GM12878 (cell line): ENCODE measurements around the gene RAB14.

DNA sequence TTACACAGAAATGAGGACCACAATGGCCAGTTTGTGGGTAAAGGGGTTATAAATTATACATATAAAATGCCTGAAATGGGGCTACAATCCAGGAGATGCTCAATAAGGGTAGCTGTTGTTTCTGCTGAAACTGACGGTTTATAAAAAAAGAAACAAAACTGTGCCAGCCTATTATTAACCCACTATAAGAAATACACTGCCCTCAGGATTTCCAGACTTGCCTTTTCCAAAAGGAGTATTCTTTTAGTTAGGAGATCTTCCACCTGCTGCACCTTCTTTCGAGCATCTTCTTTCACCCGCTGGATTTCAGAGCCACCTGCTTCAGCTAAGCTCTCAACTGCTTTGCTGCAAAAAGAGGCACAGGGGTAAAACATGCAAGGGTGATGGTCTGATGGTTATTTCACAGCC, 41.1 kb downstream of the CDK5RAP2 start:
- RAMPAGE, long total RNA, result no peak
- RRBS, 2 experiments, result no CpG with 5 or more reads among the region's 3 CpGs
CAGE:
- cytosol, long polyA minus RNA, result no peak
- cytosol, long polyA plus RNA, result no peak
- long polyA plus RNA, result no peak
- nucleolus, long total RNA, result no peak
- nucleus, long polyA plus RNA, result no peak
- nucleus, long total RNA, result no peak

GRCh38 chr9:120605031-120605591, 25.1 kb upstream of the CDK5RAP2 start:
- RAMPAGE, long total RNA, result no peak
- RRBS, 2 experiments, result no CpG with 5 or more reads among the region's 8 CpGs
CAGE:
- cytosol, long polyA minus RNA, result start-site peak on the minus strand at chr9:120605278-120605285, 7 reads
- cytosol, long polyA plus RNA, result no peak
- long polyA plus RNA, result no peak
- nucleolus, long total RNA, result no peak
- nucleus, long polyA plus RNA, result no peak
- nucleus, long total RNA, result no peak

GRCh38 chr9:120770839-120771279, 22.4 kb downstream of the FBXW2 start:
- RAMPAGE, long total RNA, result no peak
- RRBS, 2 experiments, result no CpG with 5 or more reads among the region's 3 CpGs
CAGE:
- cytosol, long polyA minus RNA, result no peak
- cytosol, long polyA plus RNA, result no peak
- long polyA plus RNA, result no peak
- nucleolus, long total RNA, result no peak
- nucleus, long polyA plus RNA, result no peak
- nucleus, long total RNA, result no peak

DNA sequence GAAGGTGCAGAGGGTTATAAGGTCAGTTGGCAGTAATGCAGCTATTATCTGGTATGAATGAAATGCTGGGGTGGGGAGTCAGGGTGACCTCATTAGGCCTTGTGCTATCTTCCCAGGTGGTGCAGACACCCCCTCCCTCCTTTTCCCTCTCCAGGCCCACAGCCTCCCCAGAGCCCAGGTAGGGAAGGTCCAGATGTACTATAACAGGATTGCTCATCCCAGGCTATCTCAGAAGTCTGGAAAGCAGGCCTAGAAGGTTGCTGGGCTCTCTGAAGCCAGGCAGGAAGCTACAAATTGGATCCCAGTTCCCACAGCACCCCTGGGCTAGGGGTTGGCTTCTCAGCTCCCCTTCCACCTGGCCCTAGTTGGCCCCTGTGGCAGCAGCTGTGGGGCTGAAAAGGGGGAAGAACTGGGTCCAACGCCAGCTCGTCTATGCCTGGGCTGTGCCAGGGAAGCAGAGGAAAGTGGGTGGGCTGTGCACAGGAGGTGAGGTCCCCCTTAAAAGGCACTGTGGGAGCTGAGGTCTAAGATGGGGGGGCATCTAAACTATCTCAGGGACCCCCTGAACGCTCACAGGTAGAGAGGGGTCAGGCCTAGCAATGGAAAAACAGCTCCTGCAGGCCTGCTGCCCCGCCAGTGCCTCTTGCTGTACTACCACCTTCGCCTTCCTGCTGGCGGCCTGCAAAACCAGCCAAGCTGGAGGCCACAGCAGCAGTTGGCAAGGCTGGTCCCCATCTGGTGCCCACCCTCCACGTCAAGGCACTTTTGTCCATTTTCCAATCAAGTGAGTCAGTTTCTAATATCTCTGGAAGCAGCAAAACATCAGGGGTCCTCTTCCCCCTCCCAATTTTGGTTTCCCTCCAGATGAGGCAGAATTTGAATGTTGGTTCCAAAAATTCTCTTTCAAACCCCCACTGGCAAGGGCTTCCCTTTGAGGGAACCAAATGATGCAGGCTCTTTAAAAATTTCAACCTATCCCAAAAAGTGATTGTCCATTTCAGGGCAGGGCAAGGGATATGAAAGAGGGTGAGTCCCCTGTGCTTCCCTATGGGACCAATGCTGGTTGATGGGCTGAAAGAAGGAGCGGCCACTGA, 13.4 kb upstream of the PSMD5 start:
- RAMPAGE, long total RNA, result no peak
- RRBS, 2 experiments, result no CpG with 5 or more reads among the region's 8 CpGs
CAGE:
- cytosol, long polyA minus RNA, result no peak
- cytosol, long polyA plus RNA, result no peak
- long polyA plus RNA, result no peak
- nucleolus, long total RNA, result no peak
- nucleus, long polyA plus RNA, result no peak
- nucleus, long total RNA, result no peak

- RAMPAGE, long total RNA, result no peak
- RRBS, 2 experiments, result no CpG with 5 or more reads among the region's 21 CpGs
CAGE:
- cytosol, long polyA minus RNA, result no peak
- cytosol, long polyA plus RNA, result no peak
- long polyA plus RNA, result no peak
- nucleolus, long total RNA, result no peak
- nucleus, long polyA plus RNA, result no peak
- nucleus, long total RNA, result no peak
Measured at GRCh38 chr9:120857113-120858377, 14.8 kb upstream of the PSMD5 start.

- RAMPAGE, long total RNA, result no peak
- RRBS, 2 experiments, result no CpG with 5 or more reads among the region's 2 CpGs
CAGE:
- cytosol, long polyA minus RNA, result no peak
- cytosol, long polyA plus RNA, result no peak
- long polyA plus RNA, result no peak
- nucleolus, long total RNA, result no peak
- nucleus, long polyA plus RNA, result no peak
- nucleus, long total RNA, result no peak
Measured at GRCh38 chr9:120874797-120875408, 2.1 kb downstream of the PHF19 start.

- RAMPAGE, long total RNA, result no peak
- RRBS, 2 experiments, result no CpG with 5 or more reads among the region's 3 CpGs
CAGE:
- cytosol, long polyA minus RNA, result no peak
- cytosol, long polyA plus RNA, result no peak
- long polyA plus RNA, result no peak
- nucleolus, long total RNA, result no peak
- nucleus, long polyA plus RNA, result no peak
- nucleus, long total RNA, result no peak
Measured at GRCh38 chr9:120925384-120925553, 1.3 kb downstream of the TRAF1 start.

DNA sequence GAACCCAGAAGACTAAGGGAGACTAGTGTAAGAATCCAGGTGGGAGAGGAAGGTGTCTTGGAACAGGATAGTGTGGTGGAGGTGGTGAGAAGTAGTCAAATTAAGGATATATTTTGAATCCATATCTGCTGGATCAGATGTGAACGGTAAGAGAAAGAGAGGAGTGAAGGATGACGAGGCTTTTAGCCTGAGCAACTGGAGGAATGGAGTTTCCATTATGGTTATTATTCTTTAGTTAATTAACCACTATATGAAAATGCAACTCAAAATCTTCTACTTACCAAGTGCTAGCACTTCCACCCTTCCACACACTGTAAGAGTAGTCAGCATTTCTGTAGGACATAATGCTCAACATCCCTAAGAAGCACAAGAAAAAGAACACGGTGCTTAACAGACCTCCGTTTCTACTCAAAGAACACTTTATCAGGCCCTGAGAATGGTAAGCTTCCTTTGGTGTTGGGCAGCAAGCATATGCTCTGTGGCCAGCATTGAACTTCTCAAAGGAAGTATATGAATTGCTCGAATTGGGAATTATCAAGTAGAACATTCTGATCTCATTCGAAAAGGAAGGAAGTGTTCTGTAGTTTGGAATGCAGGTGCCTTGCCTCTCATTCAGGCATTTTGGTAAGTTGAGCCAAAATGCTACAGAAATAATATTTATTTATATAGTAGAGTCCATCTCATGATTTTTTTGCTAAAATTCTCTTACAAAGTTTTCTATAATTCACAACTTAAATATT, 61.1 kb downstream of the C5 start:
- RAMPAGE, long total RNA, result no peak
- RRBS, 2 experiments, result no CpG with 5 or more reads among the region's 6 CpGs
CAGE:
- cytosol, long polyA minus RNA, result no peak
- cytosol, long polyA plus RNA, result no peak
- long polyA plus RNA, result no peak
- nucleolus, long total RNA, result no peak
- nucleus, long polyA plus RNA, result no peak
- nucleus, long total RNA, result no peak

GRCh38 chr9:121015771-121016510, 34.1 kb downstream of the C5 start:
- RAMPAGE, long total RNA, result no peak
- RRBS, 2 experiments, result no CpG with 5 or more reads among the region's 4 CpGs
CAGE:
- cytosol, long polyA minus RNA, result no peak
- cytosol, long polyA plus RNA, result no peak
- long polyA plus RNA, result no peak
- nucleolus, long total RNA, result no peak
- nucleus, long polyA plus RNA, result no peak
- nucleus, long total RNA, result no peak

DNA sequence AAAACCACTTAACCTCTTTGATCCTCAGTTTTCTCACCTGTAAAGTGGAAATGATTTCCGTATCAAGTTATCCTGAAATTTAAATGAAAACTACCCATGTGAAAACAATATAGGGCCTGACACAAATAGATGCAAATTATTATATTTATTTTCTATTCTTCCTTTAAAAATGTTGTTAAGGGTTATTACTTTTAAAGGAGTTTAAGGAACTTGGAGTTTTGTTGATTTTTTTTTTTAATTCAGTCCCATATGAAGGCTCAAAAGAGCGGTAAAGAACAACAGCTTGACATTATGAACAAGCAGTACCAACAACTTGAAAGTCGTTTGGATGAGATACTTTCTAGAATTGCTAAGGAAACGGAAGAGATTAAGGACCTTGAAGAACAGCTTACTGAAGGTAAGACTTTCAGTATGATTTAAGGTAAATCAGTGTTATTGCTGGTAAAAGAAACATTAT, 49.0 kb downstream of the CNTRL start:
- RAMPAGE, long total RNA, result no peak
- RRBS, 2 experiments, result no CpG with 5 or more reads among the region's 4 CpGs
CAGE:
- cytosol, long polyA minus RNA, result no peak
- cytosol, long polyA plus RNA, result no peak
- long polyA plus RNA, result no peak
- nucleolus, long total RNA, result no peak
- nucleus, long polyA plus RNA, result no peak
- nucleus, long total RNA, result no peak

DNA sequence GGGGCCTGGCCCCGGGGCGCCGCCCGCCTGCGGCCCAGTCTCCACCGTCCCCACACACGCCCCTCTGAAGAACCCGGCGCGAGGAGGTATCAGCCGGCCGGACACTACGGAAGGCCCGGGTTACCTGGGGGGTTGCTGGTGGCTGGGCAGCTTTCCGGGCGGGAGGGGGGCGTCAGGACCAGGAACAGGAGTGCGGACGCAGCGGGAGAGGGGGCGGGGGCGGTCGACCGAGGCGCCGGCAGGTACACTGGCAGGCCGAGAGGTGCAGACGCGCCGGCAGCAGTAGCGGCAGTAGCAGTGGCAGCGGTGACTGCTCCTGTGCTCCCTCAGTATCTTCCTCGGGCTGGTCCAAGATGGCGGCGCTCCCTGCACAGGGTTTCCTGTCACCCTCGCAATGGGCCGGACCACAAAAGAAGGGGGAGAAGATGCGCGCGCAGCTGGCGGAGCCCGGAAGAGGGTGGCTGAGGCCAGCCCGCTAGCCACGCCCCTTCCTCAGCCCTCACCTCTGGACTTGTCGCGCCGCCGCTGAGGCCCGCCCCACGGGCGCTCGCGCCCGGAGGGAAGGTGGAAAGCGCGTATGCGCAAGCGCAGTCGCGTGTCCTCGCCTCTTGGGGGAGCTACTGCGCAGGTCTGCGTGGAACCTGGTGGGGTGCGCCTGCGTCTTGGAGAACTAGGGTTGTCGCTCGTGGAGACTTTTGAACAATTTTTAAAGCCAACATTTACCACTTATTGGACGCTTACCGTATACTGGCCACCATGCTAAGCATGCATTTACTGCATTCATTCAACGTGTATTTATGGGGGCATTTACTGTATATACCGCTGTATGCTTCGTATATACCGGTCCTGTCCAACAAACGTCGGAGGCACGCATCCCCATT, at the start of gene RAB14:
RAB14 (minus strand) TSS at position 355 of the 881 bp plus-strand sequence.
- RAMPAGE, long total RNA, result start-site peak on the minus strand centred at position 363 of the sequence, 77 bp wide, 3,426 and 924 reads in 2 replicates
- RRBS, 2 experiments, result 1 to 2% methylated on average over 25 to 42 of the region's 76 CpGs
CAGE:
- cytosol, long polyA minus RNA, result start-site peak on the minus strand centred at position 354 of the sequence, 53 bp wide, 955 reads
- cytosol, long polyA plus RNA, result start-site peak on the minus strand centred at position 353 of the sequence, 50 bp wide, 1,479 and 1,253 reads in 2 replicates
- long polyA plus RNA, result start-site peak on the minus strand centred at position 336 of the sequence, 22 bp wide, 756 and 982 reads in 2 replicates
- nucleolus, long total RNA, result start-site peak on the minus strand centred at position 333 of the sequence, 15 bp wide, 69 reads
- nucleus, long polyA plus RNA, result start-site peak on the minus strand centred at position 355 of the sequence, 61 bp wide, 876 and 909 reads in 2 replicates
- nucleus, long total RNA, result start-site peak on the minus strand centred at position 374 of the sequence, 81 bp wide, 21 reads

DNA sequence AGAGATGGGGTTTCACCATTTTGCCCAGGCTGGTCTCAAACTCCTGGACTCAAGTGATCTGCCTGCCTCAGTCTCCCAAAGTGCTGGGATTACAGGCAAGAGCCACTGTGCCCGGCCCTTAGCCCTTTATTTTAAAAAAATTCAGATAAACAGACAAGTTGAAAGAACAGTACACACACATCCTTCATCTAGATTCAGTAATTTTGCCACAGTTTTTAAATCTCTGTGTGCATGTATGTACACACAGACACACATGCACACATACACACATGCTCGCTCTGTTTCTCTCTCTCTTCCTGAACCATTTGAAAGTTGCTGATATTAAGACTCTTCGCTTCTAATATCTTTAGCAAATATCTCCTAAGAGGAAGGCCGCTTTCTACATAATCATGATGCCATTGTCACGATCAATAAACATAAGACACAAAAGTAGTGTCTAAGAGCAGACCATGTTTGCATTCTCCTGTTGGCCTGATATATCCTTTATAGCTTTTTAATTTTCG, 27.0 kb upstream of the RAB14 start:
- RAMPAGE, long total RNA, result no peak
- RRBS, 2 experiments, result no CpG with 5 or more reads among the region's 6 CpGs
CAGE:
- cytosol, long polyA minus RNA, result no peak
- cytosol, long polyA plus RNA, result no peak
- long polyA plus RNA, result no peak
- nucleolus, long total RNA, result no peak
- nucleus, long polyA plus RNA, result no peak
- nucleus, long total RNA, result no peak

GRCh38 chr9:121287385-121287750, 19.4 kb downstream of the GSN start:
- RAMPAGE, long total RNA, result no peak
- RRBS, 2 experiments, result no CpG with 5 or more reads among the region's 5 CpGs
CAGE:
- cytosol, long polyA minus RNA, result no peak
- cytosol, long polyA plus RNA, result no peak
- long polyA plus RNA, result no peak
- nucleolus, long total RNA, result no peak
- nucleus, long polyA plus RNA, result no peak
- nucleus, long total RNA, result no peak

GRCh38 chr9:121347910-121348503, 22.0 kb downstream of the STOM start:
- RAMPAGE, long total RNA, result no peak
- RRBS, 2 experiments, result no CpG with 5 or more reads among the region's 10 CpGs
CAGE:
- cytosol, long polyA minus RNA, result no peak
- cytosol, long polyA plus RNA, result no peak
- long polyA plus RNA, result no peak
- nucleolus, long total RNA, result no peak
- nucleus, long polyA plus RNA, result no peak
- nucleus, long total RNA, result no peak

DNA sequence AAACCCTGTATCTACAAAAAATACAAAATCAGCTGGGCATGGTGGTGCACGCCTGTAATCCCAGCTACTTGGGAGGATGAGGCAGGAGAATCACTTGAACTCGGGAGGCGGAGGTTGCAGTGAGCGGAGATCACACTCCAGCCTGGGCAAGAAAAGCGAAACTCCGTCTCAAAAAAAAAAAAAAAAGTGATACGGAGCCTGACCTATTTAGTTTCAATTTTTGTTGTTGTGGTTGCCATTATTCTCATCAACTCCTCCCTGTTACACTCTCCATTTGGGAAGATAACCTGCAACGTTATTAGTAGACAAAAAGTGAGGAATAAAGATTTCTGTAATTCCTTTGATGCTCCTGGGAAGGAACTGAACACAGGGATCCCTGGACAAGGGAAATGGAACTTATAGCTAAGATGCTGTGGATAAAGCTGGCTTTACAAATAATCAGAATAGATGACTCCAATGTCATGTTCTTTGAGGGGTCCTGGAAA, 1.2 kb downstream of the STOM start:
- RAMPAGE, long total RNA, result no peak
- RRBS, 2 experiments, result no CpG with 5 or more reads among the region's 8 CpGs
CAGE:
- cytosol, long polyA minus RNA, result no peak
- cytosol, long polyA plus RNA, result no peak
- long polyA plus RNA, result no peak
- nucleolus, long total RNA, result no peak
- nucleus, long polyA plus RNA, result no peak
- nucleus, long total RNA, result no peak

- RAMPAGE, long total RNA, result no peak
- RRBS, 2 experiments, result no CpG with 5 or more reads among the region's 7 CpGs
CAGE:
- cytosol, long polyA minus RNA, result no peak
- cytosol, long polyA plus RNA, result no peak
- long polyA plus RNA, result no peak
- nucleolus, long total RNA, result no peak
- nucleus, long polyA plus RNA, result no peak
- nucleus, long total RNA, result no peak
Measured at GRCh38 chr9:121369248-121369674, 789 bp downstream of the STOM start.

DNA sequence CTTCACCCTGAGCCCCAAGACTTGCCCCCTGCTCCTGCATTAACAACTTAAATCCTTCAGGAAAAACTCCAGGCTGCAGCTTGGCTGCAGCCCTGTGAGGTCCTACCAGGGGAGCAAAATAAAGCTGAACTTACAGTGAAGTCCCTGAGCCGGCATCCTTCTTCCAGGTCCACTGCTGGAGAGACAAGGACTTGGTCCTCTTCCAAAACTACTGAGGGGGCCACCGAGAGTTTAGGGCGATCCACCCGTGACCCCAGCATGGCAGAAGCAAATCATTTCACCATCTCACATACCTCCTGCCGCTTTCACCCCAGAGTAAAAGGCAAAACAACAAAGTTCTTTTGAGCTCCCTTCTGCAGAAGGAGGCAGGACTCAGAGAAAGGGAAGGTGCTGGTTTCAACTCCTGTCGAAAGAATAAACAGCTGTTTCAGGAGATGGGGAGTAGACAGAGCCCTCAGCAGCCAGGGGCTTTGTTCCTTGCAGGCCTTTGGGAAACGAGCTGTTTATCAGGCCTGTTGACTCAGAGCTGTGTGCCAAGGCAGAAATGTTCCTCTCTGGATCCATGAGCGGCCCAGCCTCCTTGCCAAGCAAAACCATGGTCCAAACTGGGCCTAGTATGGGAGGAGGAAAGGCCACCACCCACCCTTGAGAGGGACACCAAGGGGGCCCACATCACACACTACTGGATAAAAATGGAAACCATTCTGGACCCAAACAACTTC, 20.6 kb downstream of the GGTA1 start:
- RAMPAGE, long total RNA, result no peak
- RRBS, 2 experiments, result no CpG with 5 or more reads among the region's 8 CpGs
CAGE:
- cytosol, long polyA minus RNA, result no peak
- cytosol, long polyA plus RNA, result no peak
- long polyA plus RNA, result no peak
- nucleolus, long total RNA, result no peak
- nucleus, long polyA plus RNA, result no peak
- nucleus, long total RNA, result no peak

GRCh38 chr9:121498333-121499193, 1.1 kb downstream of the GGTA1 start:
- RAMPAGE, long total RNA, result no peak
- RRBS, 2 experiments, result 2 to 3% methylated on average over 9 of the region's 31 CpGs
CAGE:
- cytosol, long polyA minus RNA, result no peak
- cytosol, long polyA plus RNA, result no peak
- long polyA plus RNA, result no peak
- nucleolus, long total RNA, result no peak
- nucleus, long polyA plus RNA, result no peak
- nucleus, long total RNA, result no peak

DNA sequence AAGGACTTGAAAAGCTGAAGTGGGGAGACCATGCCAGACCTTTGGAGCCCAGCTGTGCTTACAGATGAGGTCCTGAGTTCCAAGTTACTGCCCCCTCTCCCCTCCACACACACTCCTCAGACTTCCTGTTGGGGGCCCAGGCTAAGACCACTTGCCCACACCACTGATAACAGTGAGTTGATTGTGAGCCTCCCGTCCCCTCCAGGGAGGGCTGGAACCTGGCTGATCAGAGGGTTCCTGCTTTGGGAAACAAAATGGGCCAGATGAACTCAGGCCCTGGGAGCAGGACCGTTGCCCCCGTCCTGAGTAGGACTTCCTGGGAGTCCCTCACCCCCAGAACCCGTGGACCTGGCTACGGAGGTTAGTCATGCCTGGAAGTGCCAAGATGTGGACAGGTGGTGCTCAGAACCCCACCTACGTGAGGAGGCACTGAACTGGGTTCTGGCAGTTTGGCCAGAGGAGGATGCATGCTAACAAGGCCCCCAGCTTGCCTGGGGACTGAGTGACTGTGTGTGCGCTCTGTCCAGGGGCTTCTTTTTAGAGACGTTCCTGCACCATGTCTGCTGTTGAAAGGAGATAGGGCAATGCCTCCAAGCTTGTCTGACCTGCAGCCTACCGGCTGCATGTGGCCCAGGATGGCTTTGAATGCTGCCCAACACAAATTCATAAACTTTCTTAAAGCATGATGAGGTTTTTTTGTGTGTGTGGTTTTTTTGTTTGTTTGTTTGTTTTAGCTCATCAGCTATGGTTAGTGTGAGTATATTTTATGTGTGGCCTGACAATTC, 1.9 kb upstream of the DAB2IP start:
- RAMPAGE, long total RNA, result no peak
- RRBS, 2 experiments, result no CpG with 5 or more reads among the region's 9 CpGs
CAGE:
- cytosol, long polyA minus RNA, result no peak
- cytosol, long polyA plus RNA, result no peak
- long polyA plus RNA, result no peak
- nucleolus, long total RNA, result no peak
- nucleus, long polyA plus RNA, result no peak
- nucleus, long total RNA, result no peak

DNA sequence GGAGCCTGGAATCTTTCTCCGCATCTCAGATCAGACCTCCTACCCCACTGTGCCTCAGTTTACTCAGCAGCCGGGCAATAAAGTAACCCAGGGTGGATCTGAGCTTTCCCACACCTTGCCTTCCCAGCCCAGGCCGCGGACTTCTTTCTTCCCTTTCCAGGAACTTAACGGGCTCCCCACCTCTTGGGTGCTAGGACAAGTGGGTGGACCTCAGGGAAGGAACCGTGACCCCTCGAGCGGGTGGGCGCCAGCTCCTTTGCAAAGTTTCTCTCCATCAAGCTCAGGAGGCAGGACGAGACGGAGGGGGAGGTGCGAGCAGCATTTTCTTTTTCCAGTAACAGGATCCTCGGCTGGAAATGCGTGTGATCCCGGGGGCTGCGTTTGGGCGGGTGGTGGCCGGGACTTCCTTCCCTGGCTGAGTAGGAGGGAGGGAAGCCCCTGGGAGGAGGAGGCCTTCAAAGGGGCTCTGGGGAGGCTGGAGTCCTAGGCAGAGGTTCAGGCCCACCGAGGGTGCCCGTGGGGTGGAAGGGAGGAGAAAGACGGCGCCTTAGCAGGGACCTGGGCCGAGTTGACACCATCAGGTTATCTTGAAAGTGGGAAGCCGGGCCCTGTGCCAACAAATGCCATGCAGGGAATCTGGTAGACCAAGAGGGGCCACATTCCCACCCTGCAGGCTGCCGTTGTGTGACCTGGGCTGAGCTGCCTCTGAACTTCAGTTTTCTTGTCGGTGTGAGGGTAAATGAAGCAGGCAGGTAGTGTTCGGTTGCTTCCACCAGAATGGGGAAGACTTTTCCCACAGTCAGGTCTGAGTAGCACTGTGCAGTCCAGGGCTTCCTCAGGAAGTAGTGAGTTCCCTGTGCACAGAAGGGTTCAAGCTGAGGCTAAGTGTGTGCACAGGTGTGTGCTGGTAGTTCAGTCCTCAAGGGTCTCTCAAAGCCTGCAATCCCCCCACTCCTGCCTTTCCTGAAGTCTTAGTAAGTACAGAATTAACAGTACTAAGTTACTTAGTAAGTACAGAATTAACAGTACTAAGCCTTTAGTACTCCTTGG, 1.0 kb downstream of the DAB2IP start:
- RAMPAGE, long total RNA, result no peak
- RRBS, 2 experiments, result no CpG with 5 or more reads among the region's 27 CpGs
CAGE:
- cytosol, long polyA minus RNA, result no peak
- cytosol, long polyA plus RNA, result no peak
- long polyA plus RNA, result no peak
- nucleolus, long total RNA, result no peak
- nucleus, long polyA plus RNA, result no peak
- nucleus, long total RNA, result no peak